Liver (tissue), 9 donors: ENCODE measurements around the genes OR2L8, OR2M4 and SH3BP5L.

DNA sequence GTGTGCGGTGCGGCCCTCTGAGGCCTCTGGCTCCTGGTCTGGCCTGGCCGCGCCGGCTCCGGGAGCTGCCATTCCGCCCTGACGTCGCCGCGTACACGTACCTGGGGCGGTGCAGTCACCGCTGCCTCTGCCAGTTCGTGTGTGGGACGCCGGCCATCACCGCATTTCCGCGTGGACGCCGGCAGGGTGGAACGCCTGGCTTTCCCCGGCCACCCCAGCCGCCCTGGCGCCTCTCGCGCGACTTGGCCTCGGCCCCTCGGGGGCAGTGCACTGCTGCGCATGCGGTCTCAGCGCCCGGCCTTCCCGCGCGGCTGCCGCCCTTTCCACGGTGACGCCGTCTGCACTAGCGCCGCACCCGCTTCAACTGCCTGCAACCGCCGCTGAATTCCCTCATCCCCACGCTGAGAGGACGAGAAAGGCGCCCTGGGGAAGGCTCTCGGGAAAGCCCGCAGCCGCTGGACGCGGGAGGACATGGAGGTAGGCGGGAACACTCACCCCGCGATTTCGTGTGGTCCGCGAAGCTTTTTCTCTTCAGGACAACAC is 18.0 kb downstream of the OR2C3 start:
- PRO-cap, 5 experiments, result no peak in any of the 5 experiments
- RAMPAGE, long total RNA, 2 experiments, result no peak in any of the 2 experiments
- RRBS, result 19% methylated on average over 20 of the region's 61 CpGs

- PRO-cap, 5 experiments, result no peak in any of the 5 experiments
- RAMPAGE, long total RNA, 2 experiments, result start-site peak on the minus strand in 1 of 2 experiments, at chr1:247855284-247855318 at its widest, 30 to 75 reads per replicate
- RRBS, result no CpG with 5 or more reads among the region's 7 CpGs
Observed at GRCh38 chr1:247855241-247855637, 1.7 kb upstream of the TRIM58 start.

DNA sequence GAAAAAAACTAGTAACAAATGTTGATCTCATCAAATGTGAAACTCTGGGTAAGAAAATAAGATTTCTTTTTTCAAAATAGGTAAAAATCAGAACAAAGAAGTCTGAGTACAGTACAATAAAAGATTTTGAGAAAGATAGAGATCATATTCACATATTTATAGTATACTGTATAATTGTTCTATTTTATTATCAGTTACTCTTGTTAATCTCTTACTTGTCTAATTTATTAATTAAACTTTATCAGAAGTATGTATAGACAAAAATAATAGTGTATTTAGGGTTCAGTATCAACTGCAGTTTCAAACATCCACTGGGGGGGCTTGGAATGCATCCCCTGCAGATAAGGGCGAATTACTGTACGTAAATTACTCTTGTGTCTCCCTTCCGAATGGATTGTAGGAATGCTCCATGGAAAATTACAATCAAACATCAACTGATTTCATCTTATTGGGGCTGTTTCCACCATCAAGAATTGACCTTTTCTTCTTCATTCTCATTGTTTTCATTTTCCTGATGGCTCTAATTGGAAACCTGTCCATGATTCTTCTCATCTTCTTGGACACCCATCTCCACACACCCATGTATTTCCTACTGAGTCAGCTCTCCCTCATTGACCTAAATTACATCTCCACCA is at the start of gene OR2L8:
Gene OR2L8, plus strand, starts transcription at position 410 of the 635 bp plus-strand sequence.
- PRO-cap, 5 experiments, result no peak in any of the 5 experiments
- RAMPAGE, long total RNA, 2 experiments, result no peak in any of the 2 experiments
- RRBS, result no CpG with 5 or more reads among the region's 3 CpGs

- PRO-cap, 5 experiments, result no peak in any of the 5 experiments
- RAMPAGE, long total RNA, 2 experiments, result no peak in any of the 2 experiments
- RRBS, result no CpG with 5 or more reads among the region's 2 CpGs
Observed at GRCh38 chr1:248231224-248231583, at the start of gene OR2M4. OR2M4 (plus strand) TSS chr1:248231417.

GRCh38 chr1:248730844-248731377 is 24.6 kb downstream of the LYPD8 start:
- PRO-cap, 5 experiments, result no peak in any of the 5 experiments
- RAMPAGE, long total RNA, 2 experiments, result no peak in any of the 2 experiments
- RRBS, result no CpG with 5 or more reads among the region's 12 CpGs

DNA sequence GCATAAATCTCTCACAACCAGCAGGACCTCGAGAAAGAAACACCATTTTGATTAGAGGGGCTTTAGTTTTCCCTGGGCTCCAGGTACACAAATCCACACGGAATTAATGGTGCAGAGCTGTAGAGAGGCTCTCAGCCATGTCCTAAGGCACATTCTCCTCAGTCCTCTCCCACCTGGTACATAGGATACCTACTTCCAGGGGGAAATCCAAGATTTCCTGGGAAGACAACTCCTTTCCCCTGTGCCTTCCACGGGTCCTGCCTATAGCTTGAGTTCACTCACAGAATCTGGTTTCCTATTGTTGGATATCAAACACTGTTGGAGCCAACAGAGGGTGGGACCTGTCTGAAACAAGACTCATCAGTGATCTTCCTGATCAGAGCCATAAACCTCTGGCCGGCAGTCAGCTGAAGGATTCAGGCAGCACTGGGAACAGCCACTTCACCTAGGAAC is 23.4 kb downstream of the SH3BP5L start:
- PRO-cap, 5 experiments, result no peak in any of the 5 experiments
- RAMPAGE, long total RNA, 2 experiments, result no peak in any of the 2 experiments
- RRBS, result no CpG with 5 or more reads among the region's 4 CpGs

GRCh38 chr1:248811965-248812693 is 13.6 kb downstream of the SH3BP5L start:
- PRO-cap, 5 experiments, result no peak in any of the 5 experiments
- RAMPAGE, long total RNA, 2 experiments, result no peak in any of the 2 experiments
- RRBS, result no CpG with 5 or more reads among the region's 36 CpGs

DNA sequence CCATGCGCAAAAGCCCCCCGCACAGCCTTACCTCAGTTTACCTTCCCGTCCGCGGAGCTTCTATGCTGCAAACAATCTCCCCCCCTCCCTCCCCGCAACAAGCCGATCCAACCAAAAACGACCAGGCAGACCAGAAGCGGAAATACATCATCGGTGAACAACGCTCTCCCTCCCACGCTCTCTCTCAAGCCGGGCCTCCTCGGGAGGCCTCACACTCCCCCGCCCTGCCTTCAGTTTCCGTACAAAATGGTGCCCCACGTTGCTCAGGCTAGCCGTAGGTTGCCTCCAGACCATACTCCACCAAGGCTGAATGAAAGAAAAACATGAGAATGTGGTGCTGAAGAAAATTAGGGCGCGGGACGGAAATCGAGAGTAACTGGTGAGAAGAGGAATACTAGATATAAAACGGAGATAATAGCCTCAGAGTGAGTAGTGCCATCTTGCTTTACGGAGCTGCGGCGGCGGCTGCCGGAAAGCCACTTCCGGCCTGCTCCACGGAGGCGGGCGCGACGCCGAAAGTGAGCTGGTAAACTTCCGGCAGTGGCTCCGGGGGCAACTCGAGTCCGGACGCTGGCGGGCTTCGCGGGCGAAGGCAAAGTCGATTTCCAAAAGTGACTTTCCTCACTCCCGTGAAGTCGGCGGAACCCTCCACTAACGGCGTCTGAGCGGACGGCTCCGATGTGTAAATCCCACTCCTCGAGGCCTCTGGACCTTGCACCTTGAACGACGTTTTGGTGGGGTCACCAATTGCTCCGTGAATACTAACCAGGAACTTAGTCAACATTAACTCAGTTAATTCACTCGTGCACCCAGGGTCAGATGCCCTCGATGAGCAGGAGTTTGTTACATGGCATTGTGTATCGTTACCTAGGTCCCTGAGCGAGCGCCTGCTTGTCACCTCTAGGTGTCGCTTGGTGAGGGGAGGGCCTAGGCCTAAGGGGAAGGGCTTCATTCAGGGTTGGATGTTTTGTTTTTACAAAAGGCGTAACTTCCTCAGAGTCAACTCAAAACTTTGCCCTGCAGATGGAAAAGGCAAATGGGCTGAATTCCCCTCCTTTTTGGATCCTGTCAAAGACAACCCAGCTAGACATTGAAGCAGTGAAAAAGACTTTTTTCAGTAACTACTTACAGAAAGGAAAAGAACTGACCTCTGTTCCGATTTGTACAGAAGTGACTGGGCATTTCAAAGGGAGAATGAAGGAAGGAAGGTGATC is at the start of gene SH3BP5L:
Gene SH3BP5L, minus strand, starts transcription at position 112 of the 1,214 bp plus-strand sequence.
- PRO-cap, 5 experiments, result peak in 5 of 5 experiments; most common plus-strand start position 540 of the sequence (in 5); most common minus-strand start position 90 of the sequence (in 3)
- RAMPAGE, long total RNA, 2 experiments, result start-site peak on the minus strand in 1 of 2 experiments, centred at position 119 of the sequence, 97 to 133 reads per replicate
- RRBS, result 1% methylated on average over 8 of the region's 65 CpGs

GRCh38 chr1:248857121-248857796 is 1.6 kb downstream of the ZNF692 start:
- PRO-cap, 5 experiments, result no peak in any of the 5 experiments
- RAMPAGE, long total RNA, 2 experiments, result no peak in any of the 2 experiments
- RRBS, result no CpG with 5 or more reads among the region's 8 CpGs